ENCODE results near the gene HSBP1L1.

DNA sequence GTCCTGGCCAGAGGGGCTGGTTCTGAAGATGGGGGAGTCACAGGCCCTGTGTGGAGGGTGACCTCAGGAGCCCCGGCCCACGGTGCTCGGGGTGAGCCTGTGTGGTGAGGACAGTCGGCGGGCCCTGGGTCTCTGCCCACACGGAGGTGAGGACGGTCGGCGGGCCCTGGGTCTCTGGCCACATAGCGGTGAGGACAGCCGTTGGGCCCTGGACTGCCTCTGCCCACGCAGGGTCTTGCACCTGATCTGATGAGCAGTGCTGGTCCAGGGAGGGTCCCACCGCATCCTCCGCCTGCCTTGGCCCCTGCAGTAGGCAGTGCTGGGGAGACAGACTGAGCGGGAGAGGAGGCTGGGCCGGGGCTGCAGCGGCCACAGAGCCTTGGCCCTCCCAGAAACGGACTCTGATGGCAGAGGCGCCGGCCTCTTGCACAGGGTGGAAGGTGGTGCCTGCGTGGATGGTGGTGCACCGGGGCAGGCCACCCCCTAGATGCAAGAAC lies 36.5 kb downstream of the NFATC1 start:
- PRO-cap: no peak

GRCh38 chr18:79458312-79458942 lies 62.7 kb downstream of the NFATC1 start:
- PRO-cap: no peak

GRCh38 chr18:79460299-79460802 lies 64.6 kb downstream of the NFATC1 start:
- PRO-cap: bidirectional peak, plus-strand start at chr18:79460674, minus-strand start at chr18:79460540

GRCh38 chr18:79520074-79520684 lies 124.4 kb downstream of the NFATC1 start:
- PRO-cap: bidirectional peak, plus-strand start at chr18:79520372, minus-strand start at chr18:79520305

DNA sequence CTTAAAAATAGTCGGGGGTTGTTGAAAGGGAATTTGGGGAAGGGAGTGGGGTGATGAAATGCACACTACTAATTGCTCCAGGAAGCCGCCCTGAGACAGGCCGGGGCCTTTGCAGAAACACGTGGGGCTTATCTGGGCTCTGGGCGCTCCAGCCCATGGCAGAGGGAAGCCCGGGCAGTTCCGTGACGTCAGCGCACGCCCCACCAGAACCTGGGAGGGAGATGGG lies 130.9 kb downstream of the NFATC1 start:
- PRO-cap: no peak

DNA sequence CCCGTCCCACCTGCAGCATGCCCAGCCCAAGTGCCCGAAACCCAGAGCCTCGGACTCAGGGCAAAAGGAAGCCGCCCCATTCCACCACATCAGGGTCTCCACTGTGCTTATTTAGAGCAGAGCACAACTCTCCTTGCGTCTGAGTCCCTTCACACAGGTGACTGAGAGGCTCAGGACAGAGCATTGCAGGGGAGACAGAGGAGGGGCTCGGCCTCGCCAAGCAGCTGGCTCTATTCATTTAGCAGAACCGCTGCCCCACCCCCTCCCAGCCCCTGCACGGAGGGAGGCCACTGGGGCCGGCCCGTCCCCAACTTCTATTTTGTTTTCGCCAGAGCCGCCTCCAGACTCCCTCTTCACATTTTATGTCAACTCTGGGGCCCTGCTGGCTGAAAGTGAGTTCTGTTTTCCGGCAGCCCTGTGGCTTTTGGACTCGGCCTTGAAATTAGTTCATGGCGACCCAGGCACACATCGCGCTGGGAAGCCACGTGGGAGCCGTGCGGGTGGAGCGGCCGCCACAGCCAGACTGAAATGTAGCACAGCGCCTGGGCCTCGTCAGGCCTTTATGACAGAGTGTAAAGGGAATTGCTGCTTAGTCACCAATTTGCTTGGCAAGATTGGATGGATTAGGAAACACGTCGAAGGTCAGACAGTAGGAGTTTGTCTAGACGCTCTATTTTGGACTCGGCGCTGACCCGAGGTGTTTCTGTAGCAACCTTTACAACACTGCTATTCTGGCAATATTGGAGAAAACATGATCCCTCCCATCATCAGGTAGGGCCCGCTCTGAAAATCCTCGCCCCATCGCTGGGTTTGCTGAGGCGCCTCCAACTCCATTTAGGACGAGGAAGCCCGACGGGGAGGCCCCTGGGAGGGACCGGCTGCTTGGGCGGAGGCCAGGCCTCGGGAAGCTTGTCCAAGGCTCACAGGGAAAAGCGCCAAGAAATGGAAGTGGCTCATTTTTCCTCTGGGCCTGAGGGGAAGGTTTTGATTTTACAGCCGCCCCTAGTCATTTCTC lies 90.8 kb upstream of the CTDP1 start:
- PRO-cap: no peak

GRCh38 chr18:79683272-79683761 lies 3.7 kb downstream of the CTDP1 start:
- PRO-cap: no peak

DNA sequence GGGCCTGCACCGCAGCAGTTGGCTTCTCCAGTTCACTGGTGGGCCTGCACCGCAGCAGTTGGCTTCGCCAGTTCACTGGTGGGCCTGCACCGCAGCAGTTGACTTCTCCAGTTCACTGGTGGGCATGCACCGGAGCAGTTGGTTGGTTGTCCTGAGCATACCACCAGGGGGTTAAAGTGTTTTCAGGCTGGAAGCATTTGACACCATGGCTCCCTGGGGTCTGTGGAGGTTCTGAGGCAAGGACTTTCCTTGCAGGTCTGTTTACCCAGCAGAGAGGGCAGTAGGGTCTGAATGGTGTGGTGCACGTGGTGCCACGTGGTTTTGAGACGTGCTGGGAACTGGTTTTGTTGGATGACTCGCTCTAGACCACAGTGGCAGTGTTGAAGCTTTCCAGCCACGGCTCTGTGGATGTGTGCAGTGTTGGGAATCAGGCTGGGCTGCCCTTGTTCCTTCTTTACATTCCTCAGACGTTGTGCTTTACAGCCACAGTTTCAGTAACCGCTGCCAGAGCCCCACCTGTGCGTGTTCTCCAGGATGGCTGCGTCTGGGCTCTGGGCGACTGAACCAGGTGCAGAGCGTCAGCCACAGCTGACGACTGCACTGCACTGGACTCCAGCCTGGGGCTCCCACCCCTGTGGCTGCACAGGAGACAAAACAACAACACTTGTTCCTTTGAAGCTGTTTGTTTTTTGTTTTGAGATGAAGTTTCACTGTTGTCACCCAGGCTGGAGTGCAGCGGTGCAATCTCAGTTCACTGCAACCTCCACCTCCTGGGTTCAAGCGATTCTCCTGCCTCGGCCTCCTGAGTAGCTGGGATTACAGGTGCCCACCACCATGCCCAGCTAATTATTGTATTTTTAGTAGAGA lies 8.2 kb downstream of the CTDP1 start:
- PRO-cap: no peak

DNA sequence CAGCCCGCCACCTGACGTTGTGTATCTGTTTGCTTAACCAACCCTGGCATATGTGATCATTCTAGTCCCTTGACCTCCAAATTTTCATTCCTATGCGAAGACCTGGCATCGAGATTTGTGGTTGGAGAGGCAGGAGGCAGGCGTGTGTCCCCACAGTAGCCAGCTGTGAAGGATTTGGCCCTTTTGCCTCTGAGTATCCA lies 31.5 kb downstream of the CTDP1 start:
- PRO-cap: no peak

DNA sequence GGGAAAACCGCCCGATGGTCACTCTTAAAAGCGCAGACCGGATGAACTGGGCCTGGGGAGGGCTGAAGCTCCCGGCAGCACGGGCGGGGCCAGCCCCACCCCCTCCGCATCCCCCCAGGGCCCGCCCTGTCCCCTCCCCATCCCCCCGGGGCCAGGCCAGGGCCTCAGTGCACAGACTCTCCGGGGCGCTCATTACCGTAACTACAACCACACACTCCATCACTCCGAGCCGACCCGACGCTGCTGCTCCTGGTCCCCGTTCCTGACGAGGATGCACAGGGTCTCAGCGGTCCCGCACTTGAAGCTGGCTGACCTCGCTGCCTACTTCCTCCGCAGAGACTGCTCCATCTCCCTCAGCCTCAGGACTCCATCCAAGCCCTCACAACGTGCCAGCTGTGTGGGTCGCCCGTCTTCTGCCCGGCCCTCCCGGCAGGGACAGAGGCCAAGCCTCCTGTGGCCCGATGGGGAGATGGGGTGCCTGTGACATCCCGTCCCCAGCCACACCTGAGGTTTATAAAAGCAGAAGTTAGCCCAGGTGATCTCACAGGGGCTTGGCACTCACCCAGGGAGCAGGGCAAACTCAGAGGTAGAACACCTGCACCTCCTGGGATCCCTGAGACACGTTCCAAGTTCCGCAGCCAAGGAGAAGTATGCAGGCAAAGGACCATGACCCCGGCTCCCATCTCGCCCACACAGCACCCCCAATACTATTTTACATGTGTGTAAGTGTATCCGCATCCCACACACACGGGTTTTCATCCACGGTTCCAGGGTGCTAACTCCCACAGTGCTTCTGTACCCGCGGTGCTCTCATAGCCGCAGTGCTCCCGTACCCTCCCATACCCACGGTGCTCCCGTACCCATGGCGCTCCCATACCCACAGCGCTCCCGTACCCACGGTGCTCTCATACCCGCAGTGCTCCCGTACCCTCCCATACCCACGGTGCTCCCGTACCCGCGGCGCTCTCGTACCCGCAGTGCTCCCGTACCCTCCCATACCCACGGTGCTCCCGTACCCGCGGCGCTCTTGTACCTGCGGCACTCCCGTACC lies 35.9 kb downstream of the SLC66A2 start:
- PRO-cap: no peak

DNA sequence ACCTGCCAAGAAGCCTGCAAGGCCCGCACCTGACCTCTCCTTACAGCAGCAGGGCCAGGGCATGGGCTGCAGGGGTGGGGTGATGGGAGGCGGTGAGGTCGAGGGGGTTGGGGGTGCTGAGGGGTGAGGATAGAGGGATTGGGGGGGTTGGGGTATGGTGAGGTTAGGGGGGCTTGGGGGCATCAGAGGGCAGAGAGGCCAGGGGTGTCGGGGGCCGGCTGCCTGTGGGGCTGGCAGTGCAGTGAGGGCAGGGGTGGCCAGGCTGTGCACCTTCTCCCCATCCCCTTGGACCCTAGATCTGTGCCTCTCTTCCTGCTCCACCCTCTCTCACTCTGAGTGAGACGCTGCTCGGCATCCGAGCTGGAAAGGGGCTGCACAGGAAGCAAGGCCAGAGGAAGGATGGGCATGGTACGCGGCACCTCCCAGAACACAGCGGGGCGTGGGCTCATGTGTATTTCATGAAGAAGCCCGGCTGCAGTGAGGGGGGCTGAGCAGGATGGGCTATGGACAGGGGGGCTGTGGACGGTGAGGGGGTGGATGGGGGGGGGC lies 28.7 kb downstream of the SLC66A2 start:
- PRO-cap: no peak

DNA sequence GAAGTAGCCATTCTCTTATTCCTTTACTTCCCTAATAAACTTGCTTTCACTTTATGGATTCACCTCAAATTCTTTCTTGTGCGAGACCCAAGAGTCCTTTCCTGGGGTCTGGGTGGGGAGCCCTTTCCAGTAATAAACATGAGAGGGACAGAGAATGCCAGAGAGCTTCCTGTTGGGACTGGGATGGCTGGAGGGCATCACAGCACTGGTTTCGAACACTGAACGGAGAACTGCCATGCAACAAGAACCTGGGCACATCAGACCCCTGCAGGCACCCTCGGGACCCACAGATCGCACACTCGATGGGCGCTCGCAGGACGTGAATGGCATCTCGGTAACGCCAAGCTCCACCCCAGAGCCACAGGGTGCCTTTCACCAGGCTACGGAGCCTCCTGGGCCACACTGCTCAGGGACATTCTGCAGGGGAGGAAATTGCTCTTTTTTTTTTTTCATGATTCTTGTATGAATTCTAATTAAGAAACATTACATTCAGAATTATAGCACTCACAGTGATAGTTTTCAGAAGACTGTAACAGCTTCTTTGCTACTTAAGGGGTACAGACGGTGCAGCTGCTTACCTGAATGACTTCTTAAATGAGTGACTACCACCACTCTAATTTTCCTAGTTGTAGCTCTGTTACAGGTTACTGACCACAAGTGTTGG lies 25.1 kb downstream of the SLC66A2 start:
- PRO-cap: no peak

GRCh38 chr18:79964197-79965051 lies at the start of gene HSBP1L1:
Gene HSBP1L1, plus strand, starts transcription at chr18:79964643.
- PRO-cap: bidirectional peak, plus-strand start at chr18:79964645, minus-strand start at chr18:79964531